SK-N-MC (cell line): ENCODE results near the genes ABCA6 and SOX9.

DNA sequence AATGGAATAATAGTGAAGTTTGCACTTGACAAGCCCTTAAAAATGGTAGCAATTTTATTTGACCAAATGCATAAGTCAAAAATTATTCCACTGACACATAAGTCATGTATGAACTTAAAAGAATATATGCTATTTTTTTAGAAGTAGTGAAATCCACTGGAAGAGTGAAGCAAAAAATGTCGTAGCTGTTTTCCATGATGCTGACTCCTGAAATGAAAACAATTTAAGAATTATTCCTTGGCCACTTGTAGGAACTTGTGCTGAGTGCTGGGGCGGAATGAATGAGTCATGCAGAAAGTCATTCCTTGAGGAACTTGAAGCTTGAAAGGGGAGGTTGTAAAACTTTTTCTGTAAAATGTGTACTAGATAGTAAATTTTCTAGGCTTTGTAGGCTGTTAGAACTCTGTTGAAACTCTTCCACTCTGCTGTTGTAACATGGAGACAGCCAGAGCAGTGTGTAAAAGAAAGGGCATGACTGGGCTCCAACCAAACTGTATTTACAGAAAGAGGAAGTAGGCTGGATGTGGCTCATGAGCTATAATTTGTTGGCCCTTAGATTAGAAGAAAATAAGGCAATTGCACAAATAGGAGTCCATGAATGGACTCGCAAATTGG is 46.2 kb downstream of the ABCA8 start:
- RRBS = no CpG with 5 or more reads among the region's 3 CpGs

DNA sequence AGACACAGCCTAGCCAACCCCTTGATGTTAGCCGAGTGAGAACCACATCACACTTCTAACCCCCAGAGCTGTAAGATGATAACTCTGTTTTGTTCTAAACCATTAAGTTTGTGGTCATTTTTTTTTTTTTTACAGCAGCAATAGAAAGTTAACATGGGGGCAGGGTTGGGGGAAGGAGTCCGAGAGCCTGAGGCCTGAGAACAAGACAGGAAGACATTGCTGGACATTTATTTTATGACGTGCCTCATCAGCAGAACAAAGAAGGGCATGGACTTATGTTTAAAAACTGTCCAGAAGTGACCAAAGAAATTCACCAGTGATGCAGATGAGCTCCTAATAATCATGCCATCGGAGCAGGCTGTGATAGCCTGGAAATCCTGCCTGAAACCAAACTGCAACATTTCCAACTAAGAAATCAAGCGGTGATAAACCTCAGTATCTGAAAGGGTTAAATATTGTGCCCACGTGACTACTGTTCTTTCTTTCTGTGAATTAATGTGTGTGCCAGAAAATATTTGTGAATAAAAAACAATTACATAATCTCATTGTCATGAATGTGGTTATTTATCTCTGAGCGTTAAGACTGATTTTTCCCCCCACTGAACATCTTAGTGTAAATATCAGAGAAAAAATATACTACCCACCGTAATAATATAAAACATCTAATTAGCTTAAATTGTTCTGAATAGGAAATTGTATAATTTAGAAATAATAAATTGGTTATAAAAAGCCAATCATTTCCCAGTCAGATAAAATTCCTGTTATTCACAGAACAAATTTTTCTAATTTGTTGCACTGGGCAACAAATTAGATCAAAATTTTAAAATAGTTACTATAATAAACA is 952 bp downstream of the ABCA9 start:
- RRBS = no CpG with 5 or more reads among the region's 8 CpGs

DNA sequence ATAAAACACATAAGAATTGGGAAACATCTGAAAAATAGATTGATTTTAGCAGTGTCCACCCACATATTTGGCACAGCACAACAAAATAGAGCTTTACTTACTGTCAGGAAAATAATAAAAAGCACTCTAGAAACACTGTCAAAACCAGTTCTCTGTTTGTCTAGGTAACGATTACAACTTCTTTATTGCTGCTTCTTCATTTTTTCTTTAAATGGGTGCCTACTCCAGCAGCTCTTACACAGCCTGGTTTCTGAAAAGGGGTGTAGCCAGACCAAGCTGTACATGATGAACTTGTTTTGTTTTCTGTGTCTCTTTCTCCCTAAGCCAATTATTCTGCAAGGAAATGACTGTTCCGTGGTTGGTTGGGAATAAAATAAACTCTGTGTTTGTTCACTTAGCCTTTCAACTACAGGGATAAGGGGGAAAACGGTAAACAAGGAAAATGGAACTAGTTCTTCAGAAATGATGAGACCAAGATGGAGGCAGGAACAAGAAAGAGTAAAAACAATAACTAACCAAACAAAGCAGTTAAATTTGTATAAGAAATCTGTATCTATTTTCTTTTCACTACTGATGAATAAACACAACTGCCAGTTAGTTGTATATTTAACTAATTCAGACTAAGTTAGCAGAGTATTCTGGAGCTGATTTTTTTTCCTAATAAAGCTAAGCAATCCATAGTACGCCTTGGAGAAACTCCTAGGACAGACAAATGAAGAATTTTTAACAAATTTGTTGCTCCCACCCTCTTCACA is at the start of gene ABCA6:
Gene ABCA6, minus strand, starts transcription at position 252 of the 755 bp plus-strand sequence.
- RRBS = no CpG with 5 or more reads among the region's 4 CpGs

GRCh38 chr17:69175664-69176216 is 34.0 kb upstream of the ABCA6 start:
- RRBS = no CpG with 5 or more reads among the region's 3 CpGs

- RRBS = no CpG with 5 or more reads among the region's 2 CpGs
These were observed 12.2 kb upstream of the ABCA10 start for GRCh38 chr17:69240687-69241357.

GRCh38 chr17:69452694-69453395 is 38.3 kb downstream of the MAP2K6 start:
- RRBS = no CpG with 5 or more reads among the region's 8 CpGs

- RRBS = no CpG with 5 or more reads among the region's 2 CpGs
These were observed 56.0 kb downstream of the MAP2K6 start for GRCh38 chr17:69470464-69470888.

DNA sequence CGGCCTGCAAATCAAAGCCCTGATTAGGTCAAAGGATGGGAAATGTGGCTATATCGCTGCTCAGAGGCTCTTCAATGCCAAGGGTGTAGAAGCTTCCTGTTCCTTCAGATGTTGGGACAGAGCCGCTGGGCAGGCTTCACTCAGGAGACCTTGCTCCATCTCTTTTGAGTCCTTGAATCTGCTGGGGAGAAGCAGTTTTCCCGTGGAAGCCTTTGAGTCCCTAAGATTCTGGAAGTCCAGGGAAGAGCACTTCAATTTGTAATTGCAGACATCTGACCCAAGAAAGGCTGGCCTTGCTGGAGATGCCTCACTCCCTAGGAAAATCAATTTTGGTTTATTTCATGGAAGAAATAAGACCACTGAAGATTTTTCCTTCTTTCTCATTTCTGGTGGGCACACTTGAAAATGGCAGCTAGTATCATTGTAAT is 174.0 kb upstream of the KCNJ16 start:
- RRBS = no CpG with 5 or more reads among the region's 4 CpGs

DNA sequence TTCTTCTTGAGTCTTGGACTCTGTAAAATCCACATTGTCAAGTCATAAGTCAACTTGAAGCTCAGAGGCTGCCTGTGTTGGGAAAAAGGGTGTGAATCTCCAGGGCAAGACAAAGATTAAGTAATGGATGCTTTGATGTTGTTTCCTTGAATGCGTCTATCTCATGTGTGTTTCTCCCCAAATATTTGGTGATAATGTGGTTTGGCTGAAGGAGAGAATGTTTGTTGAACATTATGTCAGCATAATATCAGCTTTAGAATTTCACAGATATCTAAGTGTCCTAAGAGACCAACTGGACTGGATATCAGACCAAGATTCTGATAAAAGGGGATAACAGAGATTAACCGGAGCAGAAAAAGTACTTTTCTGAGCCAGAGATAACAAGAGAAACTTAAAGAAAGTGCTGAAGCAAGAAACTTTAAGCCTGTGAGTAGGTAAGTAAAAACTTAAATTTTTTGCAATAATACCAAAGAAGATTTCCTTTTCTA is 24.0 kb upstream of the KCNJ16 start:
- RRBS = no CpG with 5 or more reads among the region's 2 CpGs

- RRBS = no CpG with 5 or more reads among the region's 5 CpGs
These were observed 32.0 kb upstream of the KCNJ2 start for GRCh38 chr17:70137286-70137765.

DNA sequence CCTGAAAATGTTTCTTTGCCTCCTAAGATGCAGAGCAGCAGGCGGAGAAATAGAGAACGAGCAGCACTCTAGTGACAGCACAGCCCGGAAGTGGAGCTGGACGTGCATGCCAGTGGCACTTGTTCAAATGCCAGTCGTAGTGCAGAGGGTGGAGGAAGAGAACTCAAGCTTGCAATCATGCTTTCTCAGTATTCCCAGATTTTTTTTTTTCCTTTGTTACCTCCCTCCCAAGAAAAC is 182.2 kb upstream of the SOX9 start:
- RRBS = no CpG with 5 or more reads among the region's 5 CpGs

DNA sequence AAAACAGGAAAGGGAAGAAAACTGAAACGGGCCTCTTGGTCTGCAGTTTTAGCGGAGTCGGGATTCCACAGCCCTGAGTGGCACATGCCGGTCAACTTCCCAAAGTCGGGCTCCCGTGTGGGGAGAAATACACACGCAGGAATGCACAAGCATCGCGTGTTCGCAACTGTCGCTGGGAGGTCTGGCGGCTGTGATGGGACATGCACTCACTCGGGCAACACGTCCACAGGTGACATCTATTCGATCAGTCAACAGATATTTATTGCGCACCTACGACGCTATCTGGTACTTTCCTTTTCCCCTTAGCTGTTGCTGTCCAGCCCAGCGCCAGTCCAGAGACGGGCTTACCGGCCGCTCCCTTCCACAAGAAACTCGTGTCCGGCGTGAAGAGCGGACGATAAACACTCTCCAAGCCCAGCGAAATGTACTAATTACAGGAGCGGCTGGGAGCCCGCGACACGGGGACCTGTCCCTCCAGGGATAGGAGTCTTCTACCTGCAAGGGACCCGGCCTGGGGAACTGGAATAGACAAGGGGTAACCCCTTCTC is 3.7 kb upstream of the SOX9 start:
- RRBS = 10% methylated on average over 1 of the region's 33 CpGs

DNA sequence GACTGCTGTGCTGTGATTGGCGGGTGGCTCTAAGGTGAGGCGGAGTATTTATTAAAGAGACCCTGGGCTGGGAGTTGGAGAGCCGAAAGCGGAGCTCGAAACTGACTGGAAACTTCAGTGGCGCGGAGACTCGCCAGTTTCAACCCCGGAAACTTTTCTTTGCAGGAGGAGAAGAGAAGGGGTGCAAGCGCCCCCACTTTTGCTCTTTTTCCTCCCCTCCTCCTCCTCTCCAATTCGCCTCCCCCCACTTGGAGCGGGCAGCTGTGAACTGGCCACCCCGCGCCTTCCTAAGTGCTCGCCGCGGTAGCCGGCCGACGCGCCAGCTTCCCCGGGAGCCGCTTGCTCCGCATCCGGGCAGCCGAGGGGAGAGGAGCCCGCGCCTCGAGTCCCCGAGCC is at the start of gene SOX9:
Gene SOX9, plus strand, starts transcription at position 77 of the 396 bp plus-strand sequence.
- RRBS = 6% methylated on average over 6 of the region's 30 CpGs

GRCh38 chr17:72122338-72122935 is 1.6 kb downstream of the SOX9 start:
- RRBS = no CpG with 5 or more reads among the region's 38 CpGs

- RRBS = no CpG with 5 or more reads among the region's 9 CpGs
These were observed 266.7 kb downstream of the SOX9 start for GRCh38 chr17:72387524-72387971.

DNA sequence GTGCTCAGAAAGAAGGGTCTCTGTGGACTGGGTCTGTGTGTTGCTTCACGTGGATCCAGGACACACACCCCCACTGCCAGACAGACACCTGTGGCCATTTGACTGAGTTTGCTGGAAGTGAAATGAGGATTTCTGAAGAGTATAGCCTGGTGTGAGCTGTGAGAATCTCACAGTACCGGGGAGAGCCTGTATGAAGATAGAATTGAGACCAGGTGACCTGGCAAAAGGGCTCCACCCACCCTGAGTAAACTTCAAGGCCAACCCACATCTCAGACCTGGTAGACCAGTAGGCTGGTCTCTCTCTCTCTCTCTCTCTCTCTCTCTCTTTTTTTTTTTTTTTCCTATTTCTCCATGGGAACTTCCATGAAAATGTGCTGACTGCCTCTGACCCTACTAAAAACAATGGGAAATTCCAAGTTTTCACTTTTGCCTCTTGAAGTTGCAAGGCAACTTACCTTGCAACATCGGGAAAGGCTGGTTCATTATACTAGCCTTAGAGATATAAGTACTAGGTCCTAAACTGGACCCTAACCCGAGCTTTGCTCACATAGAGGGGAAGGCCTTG is 354.3 kb downstream of the SOX9 start:
- RRBS = no CpG with 5 or more reads among the region's 4 CpGs

- RRBS = no CpG with 5 or more reads among the region's 8 CpGs
These were observed 394.6 kb downstream of the SOX9 start for GRCh38 chr17:72515366-72515799.

DNA sequence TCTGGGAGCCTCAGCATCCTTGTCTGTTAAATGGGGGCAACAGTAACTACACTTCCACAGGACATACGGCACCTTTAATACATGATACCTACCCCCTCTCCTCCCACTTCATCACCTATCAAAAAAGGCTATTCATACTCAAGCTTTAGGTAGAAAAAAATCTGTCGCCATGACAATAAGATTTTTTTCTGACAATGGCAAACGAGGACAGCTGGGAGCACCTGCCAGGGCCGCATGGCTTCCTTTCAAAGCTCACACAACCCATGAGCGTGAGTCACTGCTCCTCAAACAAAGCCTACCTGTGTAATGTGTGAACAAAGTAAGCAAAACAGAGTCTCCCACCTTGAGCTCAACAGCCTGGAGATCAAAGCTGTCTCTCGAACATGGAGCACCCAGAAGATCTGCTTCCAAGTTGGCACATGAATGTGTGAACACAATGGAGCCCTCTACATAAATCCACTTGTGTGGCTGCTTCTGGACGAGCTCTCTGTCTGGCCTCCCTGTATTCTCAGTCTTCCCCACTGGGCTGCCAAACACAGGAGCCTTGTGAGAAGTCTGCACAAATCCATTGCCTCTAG is 459.7 kb downstream of the SOX9 start:
- RRBS = no CpG with 5 or more reads among the region's 7 CpGs

- RRBS = no CpG with 5 or more reads among the region's 2 CpGs
These were observed 216.8 kb downstream of the SLC39A11 start for GRCh38 chr17:72875762-72876111.